ENCODE results near the genes ELOVL3, PITX3, MFSD13A, ARL3 and WBP1L.

DNA sequence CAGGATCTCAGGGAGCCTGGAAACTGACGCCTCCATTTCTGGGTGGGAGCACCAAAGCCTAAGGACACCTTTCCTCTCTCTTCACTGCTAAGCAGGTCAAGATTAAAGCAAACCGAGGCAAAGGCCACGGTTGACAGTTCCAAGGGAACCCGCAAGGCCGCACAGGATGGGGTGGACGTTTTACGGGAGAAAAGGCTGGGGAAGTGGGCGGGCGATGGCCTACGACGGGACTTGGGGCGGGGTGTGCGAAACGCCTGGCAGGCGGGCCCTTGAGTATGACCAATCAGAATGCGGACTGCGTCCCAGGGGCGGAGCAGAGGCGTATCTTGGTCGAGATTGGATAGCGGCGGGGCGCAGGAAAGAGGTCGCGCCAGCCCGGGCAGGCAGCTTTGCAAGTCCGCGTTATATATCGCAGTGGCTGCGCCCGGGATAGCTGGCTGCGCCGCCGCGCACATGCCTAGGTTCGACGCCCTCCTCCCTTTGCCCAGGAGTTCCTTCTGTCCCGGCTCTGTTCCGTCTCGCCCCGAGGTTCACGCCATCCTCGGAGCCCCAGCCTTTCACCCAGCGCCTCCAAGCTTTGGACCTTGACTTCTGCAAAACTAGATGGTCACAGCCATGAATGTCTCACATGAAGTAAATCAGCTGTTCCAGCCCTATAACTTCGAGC lies at the start of gene ELOVL3:
TSS of gene ELOVL3 (plus strand) at position 354 of the 667 bp plus-strand sequence.
- RAMPAGE, long total RNA = no peak
- RRBS = 3% methylated on average over 11 of the region's 45 CpGs

DNA sequence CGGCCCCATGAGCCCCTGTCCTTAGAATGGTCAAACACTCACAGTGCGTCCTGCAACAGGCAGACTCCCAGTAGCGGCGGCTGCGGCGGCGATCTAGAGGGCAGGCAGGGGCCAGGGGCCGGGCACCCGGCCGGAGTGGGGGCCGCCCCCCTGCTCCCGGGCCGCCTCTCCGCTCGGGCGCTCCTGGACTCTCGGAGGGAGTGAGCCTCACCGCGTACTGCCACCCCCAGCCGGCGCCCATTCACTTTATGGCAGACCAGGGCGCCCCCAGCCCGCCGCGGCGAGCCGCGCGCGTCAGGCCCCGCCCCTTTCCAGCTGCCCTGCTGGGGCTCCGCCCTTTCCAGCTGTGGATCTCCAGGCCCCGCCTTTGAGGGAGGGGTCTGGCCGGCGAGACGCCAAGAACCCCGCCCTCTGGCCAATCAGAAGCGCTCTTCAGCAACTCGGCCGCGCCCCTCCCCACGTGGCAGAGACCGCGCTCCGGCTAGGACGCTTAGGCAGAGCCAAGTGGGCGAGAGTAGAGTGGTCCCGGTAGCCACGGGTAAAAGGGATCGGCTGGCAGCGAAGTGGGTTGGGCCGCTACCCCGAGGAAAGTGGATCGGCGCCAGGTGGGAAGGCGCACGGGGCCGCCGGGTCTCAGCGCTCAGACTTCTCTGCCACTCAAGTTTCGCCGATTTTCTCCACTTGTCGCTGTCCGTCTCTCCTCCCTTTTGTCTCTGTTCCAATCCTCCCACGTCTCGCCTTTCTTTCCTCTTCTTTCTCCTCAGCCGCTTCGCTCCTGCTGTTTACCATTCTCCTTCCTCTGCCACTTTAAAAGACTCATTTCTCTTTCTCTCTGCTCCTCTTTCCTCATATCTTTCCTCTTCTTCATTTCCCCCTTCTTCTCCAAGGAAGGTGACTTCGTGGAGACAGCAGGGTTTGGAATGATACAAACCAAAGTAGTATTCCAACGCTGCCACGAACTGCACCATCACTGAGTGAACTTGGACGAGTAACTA lies at the start of gene PITX3:
TSS of gene PITX3 (minus strand) at position 222 of the 995 bp plus-strand sequence.
- RAMPAGE, long total RNA = no peak
- RRBS = 2% methylated on average over 29 of the region's 72 CpGs

GRCh38 chr10:102397175-102397878 lies 1.8 kb downstream of the NFKB2 start:
- RAMPAGE, long total RNA = no peak
- RRBS = no CpG with 5 or more reads among the region's 10 CpGs

- RAMPAGE, long total RNA = no peak
- RRBS = 3% methylated on average over 15 of the region's 53 CpGs
Measured at GRCh38 chr10:102410472-102411307, 7.9 kb downstream of the PSD start.

GRCh38 chr10:102450287-102451274 lies 762 bp downstream of the C10orf95 start:
- RAMPAGE, long total RNA = no peak
- RRBS = under 1% methylated on average over 29 of the region's 120 CpGs

DNA sequence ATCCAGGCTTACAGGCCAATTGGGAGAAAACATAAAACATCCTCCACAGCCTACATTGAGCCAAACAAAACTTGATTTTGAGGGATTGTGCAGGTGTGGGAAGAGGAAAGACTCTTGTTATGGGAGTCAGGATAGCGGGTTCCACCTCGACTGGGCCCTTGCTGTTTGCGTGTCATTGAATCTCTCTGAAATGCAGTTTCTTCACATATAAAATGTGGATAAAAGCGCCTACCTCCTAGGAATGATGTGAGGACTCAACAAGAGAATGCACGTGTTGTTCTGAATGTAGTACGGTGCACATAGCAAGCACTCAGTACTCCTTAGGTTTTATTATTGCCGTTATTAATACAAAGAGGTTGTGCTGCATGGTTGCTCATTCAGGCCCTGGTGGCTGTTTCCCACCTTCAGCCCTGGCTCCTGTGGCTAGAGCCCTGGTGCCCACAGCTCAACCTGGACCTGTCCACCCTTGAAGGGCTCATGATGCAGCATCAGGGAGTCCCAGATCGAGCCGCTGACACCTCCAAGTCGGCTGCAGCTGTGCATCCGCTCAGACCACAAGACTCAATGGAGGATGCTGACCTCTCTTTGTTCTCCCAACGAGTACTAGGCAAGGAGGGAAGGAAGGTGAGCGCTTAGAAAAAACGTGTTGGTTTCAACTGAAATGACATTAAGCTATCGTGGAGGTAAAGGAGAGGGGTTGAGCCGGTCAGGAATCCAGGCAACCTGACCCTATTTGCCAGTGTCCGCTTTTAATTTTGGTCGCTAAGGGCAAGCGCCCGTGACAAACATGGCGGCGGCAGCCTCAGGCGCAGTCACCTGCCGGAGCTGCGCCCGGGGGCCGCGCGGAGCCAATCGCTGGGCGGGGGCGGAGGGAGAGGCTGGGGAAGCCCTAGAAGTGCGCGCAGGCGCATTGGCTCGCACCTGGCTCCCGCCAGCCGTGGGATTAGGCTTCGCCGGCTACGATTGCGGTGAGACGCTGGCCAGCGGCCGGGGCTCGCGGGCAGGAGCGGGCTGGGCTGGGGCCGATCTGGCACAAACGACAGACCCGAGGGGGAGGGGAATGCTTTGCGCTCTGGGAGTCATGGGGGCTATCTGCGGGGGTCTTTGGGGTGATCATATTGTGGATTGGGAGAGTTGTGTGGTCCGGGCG lies at the start of gene MFSD13A:
TSS of gene MFSD13A (plus strand) at position 913 of the 1,150 bp plus-strand sequence.
- RAMPAGE, long total RNA = no peak
- RRBS = 2% methylated on average over 6 of the region's 55 CpGs

DNA sequence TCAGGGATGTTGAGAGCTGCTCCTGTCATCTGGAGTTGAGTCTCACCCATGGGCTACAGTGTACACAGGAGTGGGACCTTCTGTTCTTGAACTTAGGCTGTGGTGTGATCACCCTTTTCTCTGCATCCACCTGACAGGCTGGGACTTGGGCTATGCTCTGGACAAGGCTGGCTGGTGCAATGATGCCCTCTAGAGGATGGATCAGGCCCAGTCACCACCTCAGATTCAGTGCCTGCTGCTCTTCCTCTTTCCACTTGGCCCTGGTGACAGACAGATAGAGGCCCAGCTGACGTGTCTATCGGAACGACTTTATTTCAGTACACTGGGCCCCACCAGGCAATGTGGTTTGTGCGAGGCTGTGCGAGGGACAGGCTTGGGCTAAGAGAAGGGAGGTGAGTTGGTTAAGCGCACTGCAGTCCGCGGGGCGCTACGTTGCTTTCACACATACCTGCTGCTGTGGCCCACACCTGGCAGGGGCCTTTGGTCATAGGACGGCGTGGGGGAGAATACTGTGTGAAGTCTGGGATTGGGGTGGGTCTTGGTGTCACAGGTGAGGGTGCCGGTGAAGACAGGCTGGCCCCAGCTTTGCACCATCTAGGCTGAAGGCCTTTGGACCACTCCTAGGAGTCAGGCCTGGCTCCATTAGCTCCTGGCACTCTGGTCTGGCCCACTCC lies 17.9 kb downstream of the MFSD13A start:
- RAMPAGE, long total RNA = no peak
- RRBS = no CpG with 5 or more reads among the region's 13 CpGs

- RAMPAGE, long total RNA = no peak
- RRBS = 2% methylated on average over 5 of the region's 28 CpGs
Measured at GRCh38 chr10:102501624-102502163, 818 bp downstream of the ACTR1A start.

- RAMPAGE, long total RNA = no peak
- RRBS = no CpG with 5 or more reads among the region's 20 CpGs
Measured at GRCh38 chr10:102504628-102505288, 986 bp downstream of the SUFU start.

DNA sequence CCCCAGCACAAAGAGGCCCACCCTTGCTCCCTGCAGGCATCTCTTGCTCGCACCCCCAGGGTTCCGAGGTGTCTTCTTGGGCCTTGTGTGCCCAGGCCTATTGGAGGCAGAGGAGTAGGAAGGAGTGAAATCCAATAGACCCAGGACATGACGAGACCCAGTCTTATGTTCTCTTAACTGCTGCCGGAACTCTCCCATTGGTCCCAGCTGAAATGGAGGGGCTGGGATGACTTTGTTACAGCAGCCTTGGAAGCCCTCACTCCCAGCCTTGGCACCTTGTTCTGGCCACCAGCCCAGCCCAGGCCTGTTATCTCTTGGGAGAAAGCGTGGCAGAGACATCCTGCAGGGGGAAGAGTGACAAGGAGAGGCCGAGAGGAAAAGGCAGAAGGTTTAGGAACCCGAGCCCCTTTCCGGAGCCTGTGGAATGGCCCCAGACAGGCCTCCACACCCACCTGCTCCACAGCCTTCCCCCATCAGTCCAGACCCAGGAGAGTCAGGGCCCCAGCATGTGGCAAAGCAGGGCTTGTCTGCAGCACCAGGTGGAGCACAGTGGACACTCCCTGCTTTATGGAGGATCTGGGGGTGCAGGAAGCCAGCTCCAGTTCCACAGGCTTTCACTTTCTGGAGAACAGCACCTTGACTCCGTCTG lies 24.2 kb upstream of the TRIM8 start:
- RAMPAGE, long total RNA = no peak
- RRBS = no CpG with 5 or more reads among the region's 9 CpGs

- RAMPAGE, long total RNA = no peak
- RRBS = 93% methylated on average over 2 of the region's 4 CpGs
Measured at GRCh38 chr10:102659262-102659583, 14.9 kb downstream of the TRIM8 start.

DNA sequence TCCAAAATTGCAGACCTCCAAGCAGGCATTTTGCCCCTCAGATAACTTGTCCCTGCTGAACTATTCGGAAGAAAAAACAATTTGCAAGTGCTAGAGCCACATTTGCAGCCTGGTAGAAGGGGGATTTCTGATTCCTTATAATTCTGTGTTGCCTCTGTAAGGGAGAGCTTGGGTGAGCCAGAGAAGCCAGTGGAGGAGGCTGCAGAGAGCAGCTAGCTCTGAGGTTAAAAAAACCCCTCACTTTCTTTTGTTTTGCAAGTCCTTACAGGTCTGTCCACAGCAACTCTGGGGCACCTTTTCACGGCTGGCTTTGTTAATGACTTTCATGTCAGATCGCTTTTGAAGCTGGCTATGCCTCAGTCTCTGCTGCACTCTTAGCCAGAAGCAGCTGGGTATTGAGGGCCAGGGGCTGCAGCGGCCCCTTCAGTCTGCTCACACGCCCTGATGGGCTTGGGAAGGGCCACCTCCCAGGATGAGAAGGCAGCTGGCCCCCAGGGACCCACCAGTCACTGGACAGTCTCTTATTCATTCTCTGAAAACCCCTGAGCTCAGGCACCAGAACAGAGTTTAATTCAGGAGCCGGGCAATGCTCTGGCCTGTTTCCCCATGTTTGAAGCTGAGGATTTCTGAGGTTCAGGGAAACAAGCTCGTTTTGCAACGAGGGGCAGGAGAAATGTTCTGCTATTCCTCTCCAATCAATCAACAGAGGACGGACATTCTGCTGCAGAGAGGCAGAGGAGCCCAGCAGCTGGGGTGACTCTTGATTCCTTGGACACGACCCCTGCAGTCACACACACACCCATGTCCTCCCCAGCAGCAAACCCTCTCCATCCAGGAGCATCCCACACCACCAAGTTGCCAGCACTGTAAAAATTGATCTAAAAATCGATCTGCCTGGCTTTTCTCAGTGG lies 30.9 kb downstream of the TRIM8 start:
- RAMPAGE, long total RNA = no peak
- RRBS = no CpG with 5 or more reads among the region's 11 CpGs

DNA sequence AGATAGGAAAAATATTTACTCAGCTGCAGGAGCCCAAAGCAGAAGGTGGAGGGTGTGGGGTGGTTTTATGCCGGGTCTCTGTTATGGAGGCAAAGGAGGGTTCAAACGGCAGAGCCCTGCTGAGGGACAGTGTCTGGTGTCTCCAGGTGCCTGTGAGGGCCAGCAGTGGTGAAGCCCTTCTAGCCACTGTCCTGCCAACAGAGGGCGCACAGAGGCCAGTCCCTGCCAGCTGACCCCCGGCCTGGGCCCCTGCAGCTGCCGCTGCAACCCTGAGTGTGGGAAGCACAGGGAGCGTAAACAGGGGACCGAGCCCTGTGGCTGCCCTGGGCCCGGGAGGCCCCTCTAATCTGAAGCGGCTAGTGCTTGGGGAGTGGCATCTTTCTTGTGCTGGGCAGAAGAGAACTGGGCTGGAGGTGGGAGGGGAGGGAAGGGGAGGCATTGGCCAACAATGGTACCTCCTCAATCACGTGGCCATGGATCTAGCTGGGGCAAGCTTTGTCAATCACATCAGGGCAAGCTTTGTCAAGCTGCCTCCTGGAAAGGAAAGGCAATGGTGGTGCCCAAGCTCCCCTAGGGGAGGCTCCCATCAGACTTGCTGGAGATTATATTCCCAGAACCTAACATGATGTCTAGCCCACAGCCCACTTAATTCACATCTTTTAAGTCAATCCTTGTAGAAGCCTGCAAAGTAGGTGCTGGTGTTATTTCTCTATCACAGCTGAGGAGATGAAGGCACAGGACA lies 34.6 kb downstream of the TRIM8 start:
- RAMPAGE, long total RNA = no peak
- RRBS = 14% methylated on average over 4 of the region's 10 CpGs

- RAMPAGE, long total RNA = start-site peak on the minus strand at chr10:102714284-102714363, 1,422 and 450 reads in 2 replicates
- RRBS = 2% methylated on average over 16 of the region's 82 CpGs
Measured at GRCh38 chr10:102713441-102714706, at the start of gene ARL3. TSS of gene ARL3 (minus strand) at chr10:102714397.

GRCh38 chr10:102743389-102744261 lies at the start of gene WBP1L:
TSS of gene WBP1L (plus strand) at chr10:102743948.
- RAMPAGE, long total RNA = start-site peak on the plus strand at chr10:102743928-102744007, 68 and 32 reads in 2 replicates
- RRBS = no CpG with 5 or more reads among the region's 34 CpGs

DNA sequence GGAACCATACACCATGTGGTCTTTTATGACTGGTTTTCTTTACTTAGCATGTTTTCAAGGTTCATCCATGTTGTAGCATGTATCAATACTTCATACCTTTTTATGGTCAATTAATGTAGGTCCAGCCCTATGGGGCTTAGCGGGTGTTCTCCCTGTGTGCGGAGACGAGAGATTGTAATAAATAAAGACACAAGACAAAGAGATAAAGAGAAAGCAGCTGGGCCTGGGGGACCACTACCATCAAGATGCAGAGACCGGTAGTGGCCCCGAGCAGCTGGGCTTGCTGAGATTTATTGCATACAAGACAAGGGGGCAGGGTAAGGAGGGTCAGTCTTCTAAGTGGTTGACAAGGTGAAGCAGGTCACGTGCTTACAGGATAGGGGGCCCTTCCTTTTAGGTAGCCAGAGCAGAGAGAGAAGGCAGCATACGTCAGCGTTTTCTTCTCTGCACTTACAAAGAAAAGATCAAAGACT lies 14.7 kb downstream of the WBP1L start:
- RAMPAGE, long total RNA = no peak
- RRBS = no CpG with 5 or more reads among the region's 8 CpGs

DNA sequence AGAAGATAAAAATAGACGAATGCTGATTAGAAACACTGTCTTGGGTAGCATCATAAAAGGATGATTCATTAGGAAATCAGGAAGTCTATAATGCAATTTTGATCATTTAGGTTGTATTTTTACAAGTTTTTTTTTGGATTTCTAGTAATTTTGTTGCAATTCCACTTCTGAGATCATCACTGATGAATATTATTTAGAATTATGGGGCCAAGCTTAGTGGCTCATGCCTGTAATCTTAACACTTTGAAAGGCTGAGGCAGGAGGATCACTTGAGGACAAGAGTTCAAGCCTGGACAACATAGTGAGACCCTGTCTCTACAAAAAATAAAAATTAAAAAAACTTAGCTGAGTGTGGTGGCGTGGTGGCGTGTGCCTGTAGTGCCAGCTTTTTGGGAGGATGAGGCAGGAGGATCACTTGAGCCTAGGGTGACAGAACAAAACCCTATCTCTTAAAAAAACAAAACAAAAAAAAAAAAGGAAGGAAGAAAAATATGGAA lies 29.7 kb downstream of the WBP1L start:
- RAMPAGE, long total RNA = no peak
- RRBS = no CpG with 5 or more reads among the region's 3 CpGs

- RAMPAGE, long total RNA = no peak
- RRBS = no CpG with 5 or more reads among the region's 19 CpGs
Measured at GRCh38 chr10:102782550-102783617, 39.1 kb downstream of the WBP1L start.

DNA sequence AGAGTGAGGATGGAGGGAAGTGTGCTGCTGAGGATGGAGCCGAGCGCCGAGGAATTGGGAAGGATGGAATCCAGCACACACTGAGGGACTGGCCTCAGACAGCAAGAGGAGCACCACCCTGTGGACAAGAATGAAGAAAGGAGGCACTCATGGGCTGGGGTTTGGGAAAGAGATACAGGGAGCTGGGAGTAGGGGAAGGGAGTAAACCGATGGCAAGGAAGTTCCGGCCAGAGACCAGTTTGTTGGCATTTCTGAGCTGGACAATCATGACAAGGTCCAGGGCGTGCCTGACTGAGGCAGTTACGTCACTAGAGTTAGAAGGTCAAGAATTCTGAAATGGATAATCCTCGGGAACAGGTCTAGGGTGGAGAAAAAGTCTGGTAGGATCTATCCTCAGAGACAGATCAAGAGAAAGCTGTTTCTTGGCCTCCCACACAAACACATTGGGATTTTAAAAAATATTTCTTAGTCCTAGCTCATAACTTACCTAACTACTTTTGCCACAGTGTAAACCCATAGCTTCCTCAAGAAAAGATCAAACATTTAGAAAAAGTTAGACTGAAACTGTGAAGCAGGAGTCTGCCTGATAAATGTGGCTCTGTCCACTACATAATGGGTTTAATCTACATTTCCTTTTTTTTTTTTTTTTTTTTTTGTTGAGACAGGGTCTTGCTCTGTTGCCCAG lies 6.7 kb upstream of the RPEL1 start:
- RAMPAGE, long total RNA = no peak
- RRBS = no CpG with 5 or more reads among the region's 8 CpGs

DNA sequence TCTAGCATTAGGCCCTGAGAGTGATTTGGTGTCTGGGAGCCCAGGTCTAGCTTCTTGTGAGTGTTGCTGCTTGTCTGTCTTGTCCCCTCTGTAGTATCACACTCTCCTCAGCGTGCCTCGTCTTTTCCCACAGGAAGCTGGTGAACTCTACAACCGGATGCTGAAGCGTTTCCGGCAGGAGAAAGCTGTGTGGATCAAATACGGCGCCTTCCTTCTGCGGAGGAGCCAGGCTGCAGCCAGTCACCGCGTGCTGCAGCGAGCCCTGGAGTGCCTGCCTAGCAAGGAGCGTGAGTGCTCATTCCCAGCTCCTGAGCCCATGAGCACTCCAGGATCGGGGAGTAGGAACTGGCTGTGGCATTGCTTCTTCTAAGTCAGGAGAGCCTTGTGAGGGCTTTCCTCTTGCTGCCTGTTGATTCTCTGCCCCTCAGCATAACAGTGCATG lies 8.4 kb downstream of the CALHM2 start:
- RAMPAGE, long total RNA = no peak
- RRBS = no CpG with 5 or more reads among the region's 13 CpGs